Vagina (tissue), 1 donor: ENCODE data around the genes ZNF48, SEPHS2, SRCAP, PRSS36 and TRIM72.

GRCh38 chr16:30335626-30336595 lies 19.2 kb downstream of the CD2BP2 start:
- PRO-cap = no peak
- RAMPAGE, long total RNA = no peak

- PRO-cap = no peak
- RAMPAGE, long total RNA = no peak
These were observed 1.4 kb upstream of the CD2BP2 start for GRCh38 chr16:30356225-30357097.

GRCh38 chr16:30370842-30371567 lies 711 bp upstream of the TBC1D10B start:
- PRO-cap = unidirectional peak, plus-strand start at chr16:30371210; unidirectional peak, plus-strand start at chr16:30371304
- RAMPAGE, long total RNA = no peak

- PRO-cap = bidirectional peak, plus-strand start at chr16:30395489, minus-strand start at chr16:30395373
- RAMPAGE, long total RNA = no peak
These were observed at the start of gene ZNF48 for GRCh38 chr16:30395171-30395664. Gene ZNF48 (plus strand): TSS chr16:30395420.

- PRO-cap = bidirectional peak, plus-strand start at chr16:30445501, minus-strand start at chr16:30445517; bidirectional peak, plus-strand start at chr16:30446063, minus-strand start at chr16:30445874
- RAMPAGE, long total RNA = start-site peak on the minus strand at chr16:30444934-30445787, 97 reads
These were observed at the start of gene SEPHS2 for GRCh38 chr16:30444948-30445962. Gene SEPHS2 (minus strand): TSS chr16:30445874.

DNA sequence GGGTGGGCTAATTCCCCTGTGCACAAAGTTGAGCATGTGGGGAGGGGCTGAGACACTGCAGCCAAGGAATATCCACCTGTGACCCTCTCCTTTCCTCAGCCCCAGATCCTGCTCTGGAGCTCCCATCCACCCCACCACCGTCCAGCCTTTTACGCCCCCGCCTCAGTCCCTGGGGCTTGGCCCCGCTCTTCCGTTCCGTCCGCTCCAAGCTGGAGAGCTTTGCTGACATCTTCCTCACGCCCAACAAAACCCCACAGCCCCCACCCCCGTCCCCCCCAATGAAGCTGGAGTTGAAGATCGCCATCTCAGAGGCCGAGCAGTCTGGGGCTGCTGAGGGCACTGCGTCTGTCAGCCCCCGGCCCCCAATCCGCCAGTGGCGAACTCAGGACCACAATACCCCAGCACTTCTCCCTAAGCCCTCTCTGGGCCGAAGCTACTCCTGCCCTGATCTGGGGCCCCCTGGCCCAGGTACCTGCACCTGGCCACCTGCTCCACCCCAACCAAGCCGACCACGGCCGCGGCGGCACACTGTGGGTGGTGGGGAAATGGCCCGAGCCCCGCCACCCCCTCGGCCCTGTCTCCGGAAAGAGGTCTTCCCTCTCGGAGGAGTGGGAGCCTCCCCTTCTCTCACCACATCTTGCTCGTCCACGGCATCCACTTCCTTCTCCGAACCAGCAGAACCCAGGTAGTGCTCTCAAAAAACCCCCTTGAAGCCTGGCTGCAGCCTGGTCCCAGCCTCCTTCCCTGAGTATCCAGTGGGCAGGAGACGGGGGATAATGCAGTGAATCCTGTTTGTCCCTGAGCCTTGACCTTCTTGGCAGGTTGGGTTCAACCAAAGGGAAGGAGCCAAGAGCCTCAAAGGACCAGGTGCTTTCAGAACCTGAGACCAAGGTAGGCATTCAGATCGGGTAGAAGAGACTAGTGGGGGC lies 3.4 kb upstream of the FBRS start:
- PRO-cap = no peak
- RAMPAGE, long total RNA = no peak

- PRO-cap = no peak
- RAMPAGE, long total RNA = no peak
These were observed 2.2 kb downstream of the FBRS start for GRCh38 chr16:30660534-30660686.

- PRO-cap = bidirectional peak, plus-strand start at chr16:30699364, minus-strand start at chr16:30699060
- RAMPAGE, long total RNA = start-site peak on the minus strand at chr16:30699020-30699062, 13 reads
These were observed at the start of gene SRCAP for GRCh38 chr16:30698931-30699228. Gene SRCAP (plus strand): TSS chr16:30699171.

- PRO-cap = no peak
- RAMPAGE, long total RNA = start-site peak on the plus strand at chr16:30710811-30710847, 25 reads; start-site peak on the plus strand at chr16:30711000-30711063, 73 reads
These were observed 11.8 kb downstream of the SRCAP start for GRCh38 chr16:30710670-30711177.

- PRO-cap = no peak
- RAMPAGE, long total RNA = no peak
These were observed 11.3 kb upstream of the TMEM265 start for GRCh38 chr16:30728956-30729780.

- PRO-cap = no peak
- RAMPAGE, long total RNA = no peak
These were observed 903 bp upstream of the PHKG2 start for GRCh38 chr16:30747210-30747833.

- PRO-cap = no peak
- RAMPAGE, long total RNA = no peak
These were observed 799 bp downstream of the RNF40 start for GRCh38 chr16:30762801-30763440.

GRCh38 chr16:30927558-30928583 lies 4.5 kb downstream of the FBXL19 start:
- PRO-cap = no peak
- RAMPAGE, long total RNA = no peak

DNA sequence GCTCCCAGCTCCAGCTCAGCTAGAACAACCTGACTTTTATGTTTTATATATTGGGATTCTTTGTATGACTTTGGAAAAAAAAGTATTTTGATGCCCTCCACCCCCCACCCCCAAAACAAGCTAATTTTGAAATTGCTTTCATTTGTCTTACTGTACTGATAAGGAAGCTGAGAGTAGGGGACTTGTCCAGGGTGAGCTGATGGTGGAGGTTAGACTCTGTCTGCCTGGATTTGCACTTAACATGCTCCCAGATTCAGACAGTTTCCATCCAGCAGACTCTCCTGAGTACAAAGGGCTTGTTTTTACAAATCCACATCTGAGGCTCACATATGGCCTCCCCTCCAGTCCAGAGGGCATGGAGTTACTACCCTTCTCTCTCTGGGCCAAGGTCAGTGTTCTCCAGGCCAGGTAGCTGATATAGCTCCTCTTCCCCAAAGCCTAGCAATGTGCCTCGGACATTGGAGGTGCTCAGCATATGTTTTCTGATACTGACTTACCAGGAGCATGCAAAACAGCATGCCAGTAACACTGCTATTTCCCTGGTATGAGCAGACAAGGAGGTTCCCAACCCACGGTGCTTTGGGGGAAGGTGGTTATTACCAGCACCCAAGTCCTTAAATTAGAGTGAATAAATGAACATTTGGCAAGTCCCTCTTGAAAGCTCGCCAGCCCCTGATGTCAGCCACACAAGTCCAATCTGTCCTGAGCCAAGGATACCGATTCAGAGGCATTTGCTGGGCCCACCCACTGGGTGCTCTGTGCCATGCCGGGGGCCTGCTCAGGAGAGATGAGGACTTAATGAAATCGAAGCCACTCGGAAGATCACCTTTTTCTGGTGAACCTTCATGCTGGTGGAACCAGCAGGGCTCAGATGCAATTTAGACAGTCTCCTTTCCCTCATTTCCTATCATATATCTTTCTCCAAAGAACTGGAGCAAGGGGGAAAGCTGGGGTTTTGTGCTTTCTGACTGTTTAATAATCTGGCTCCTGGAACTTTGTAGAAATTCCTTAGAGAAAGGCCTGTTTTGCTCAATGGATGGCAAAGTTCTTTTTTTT lies 11.2 kb downstream of the STX1B start:
- PRO-cap = no peak
- RAMPAGE, long total RNA = no peak

GRCh38 chr16:31071509-31072535 lies 2.2 kb downstream of the ZNF668 start:
- PRO-cap = no peak
- RAMPAGE, long total RNA = no peak

DNA sequence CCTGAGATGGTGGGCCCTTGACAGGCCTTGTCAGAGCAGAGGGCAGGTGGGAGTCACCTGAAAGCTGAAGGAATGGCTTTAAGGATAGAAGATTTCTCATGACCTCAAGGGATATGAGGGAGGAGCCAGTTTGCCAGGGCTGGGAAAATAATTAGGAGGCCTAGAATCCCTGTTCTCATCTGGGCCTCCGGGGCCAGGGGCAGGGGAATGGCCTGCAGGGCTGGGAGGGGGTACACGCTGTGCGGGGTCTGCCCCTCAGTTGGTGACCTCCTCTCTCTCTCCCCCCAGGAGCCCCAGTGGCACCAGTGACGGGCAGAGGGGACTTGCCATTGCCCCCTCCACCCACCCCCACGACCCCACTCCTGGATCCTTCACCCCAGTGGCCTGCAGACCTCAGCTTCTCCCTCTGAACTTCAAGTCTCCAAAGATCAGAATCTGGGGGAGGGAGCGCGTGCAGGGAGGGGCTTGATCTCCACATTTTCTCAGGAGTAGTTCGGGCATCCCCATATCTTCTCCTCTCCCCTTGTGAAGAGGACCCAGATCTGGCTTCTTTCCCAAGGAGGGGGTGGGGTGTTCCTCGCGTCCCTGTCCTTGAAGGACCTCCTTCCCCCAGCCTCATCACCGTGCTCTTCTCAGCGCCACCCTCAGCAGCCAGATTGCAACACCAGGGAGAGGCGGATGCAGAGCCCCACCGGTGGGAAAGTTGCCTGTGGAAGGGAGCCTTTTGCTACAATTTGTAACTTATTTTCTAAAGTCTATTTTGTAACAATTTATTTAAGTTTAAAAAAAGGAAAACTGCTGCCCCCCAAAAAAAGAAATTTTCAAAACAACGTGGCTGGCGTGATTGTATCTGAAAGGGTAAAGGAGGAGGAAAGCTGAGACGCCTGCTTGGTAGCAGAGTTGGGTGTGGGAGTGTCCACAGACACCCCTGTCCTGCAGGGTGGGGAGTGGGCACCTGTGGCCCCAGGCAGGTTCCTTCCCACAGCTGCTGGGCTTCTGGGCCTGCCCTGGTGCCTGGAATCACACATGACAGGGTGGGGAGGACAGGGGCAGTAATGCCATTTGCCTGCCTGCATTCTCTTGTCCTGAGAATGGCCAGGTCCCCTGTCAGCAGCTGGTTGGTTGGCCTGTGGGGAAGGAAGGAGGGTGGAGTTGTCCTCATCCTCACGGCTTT lies 5.7 kb downstream of the PRSS53 start:
- PRO-cap = no peak
- RAMPAGE, long total RNA = no peak

GRCh38 chr16:31094025-31094293 lies 638 bp downstream of the VKORC1 start:
- PRO-cap = no peak
- RAMPAGE, long total RNA = no peak

DNA sequence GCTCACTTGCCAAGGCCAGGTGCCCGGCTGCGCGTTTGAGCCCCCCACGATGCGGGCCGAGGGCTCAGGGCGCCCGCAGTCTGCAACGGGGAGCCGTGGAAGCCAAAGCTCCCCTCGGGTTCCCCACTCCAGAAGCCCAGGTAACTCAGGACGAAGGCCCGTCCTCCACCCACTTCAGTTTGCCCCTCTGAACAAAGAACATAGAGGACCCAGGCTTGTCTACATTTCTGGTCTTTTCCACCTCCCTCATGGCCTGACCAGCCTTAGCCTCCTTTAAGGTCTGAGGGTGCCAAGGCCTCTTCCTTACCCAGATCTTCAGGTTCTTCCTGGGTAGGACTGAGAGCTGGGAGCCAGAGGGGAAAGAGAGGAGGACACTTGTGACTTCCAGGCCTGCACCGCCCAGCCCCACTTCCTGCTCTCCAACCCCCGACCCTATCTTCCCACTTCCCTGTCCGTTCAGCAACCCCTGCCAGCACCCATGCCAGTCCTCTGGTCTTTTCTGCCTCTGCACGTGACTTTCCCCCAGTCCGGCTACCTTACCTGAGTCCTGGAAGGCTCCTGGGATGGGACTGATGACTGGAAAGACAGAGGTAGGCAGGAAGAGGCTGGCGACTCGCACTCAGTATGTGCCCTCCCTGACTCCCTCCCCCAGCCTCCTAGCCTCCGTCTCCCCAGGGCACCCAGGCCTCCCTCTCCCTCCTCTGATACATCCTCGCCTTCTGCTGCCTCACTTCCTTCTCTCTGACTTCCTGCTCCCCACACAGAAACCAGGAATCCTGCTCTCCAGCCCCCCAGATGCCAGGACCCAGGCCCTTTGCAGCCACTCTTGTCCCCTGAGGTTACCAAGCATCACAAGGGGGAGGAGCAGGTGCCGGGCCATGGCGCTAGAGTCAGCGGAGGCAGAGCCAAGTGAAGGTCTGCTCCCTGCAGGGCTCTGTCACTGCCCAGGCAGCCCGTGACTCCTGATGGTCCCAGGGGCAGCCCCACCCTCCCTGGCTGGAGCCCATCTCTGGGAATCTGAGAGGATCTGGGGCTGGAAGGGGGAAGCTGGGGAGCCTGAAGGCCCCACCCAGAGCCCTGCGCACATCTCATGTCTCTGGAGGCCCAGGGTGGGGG lies at the start of gene PRSS36:
PRSS36 (minus strand) TSS at position 911 of the 1,116 bp plus-strand sequence.
- PRO-cap = unidirectional peak, plus-strand start at position 443 of the sequence
- RAMPAGE, long total RNA = no peak

DNA sequence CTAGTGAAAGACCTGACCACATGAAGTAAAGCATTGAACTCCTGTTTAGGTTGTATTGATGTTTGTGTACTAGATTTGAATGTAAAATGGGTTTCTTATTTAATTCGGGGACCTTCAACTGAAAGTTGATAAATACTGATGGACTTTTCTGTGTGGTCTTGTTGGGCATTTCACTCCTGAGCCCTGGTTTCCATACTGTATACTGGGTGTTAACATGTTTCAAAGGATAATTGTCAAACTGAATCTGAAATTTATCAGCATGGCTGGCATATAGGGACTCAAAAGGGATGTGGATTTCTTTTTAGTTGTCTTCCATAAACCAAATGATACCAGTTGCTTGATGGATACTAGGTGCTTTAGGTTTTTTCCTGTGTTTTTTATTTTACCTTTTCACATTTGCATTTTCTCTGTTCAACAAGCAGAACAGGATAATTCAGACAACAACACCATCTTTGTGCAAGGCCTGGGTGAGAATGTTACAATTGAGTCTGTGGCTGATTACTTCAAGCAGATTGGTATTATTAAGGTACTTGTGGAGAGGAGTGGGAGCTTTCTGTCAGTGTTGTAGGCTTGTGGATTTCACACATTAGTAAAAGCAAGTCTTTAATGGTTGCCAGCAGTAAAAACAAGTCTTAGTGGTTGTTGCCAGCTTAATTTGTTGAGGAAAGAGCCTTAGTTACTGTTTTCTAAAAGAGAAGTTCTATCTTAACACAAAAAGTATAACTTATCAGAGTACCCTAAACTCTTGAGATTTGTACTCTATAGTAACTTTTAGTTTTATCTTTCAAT lies 9.0 kb downstream of the FUS start:
- PRO-cap = no peak
- RAMPAGE, long total RNA = no peak

DNA sequence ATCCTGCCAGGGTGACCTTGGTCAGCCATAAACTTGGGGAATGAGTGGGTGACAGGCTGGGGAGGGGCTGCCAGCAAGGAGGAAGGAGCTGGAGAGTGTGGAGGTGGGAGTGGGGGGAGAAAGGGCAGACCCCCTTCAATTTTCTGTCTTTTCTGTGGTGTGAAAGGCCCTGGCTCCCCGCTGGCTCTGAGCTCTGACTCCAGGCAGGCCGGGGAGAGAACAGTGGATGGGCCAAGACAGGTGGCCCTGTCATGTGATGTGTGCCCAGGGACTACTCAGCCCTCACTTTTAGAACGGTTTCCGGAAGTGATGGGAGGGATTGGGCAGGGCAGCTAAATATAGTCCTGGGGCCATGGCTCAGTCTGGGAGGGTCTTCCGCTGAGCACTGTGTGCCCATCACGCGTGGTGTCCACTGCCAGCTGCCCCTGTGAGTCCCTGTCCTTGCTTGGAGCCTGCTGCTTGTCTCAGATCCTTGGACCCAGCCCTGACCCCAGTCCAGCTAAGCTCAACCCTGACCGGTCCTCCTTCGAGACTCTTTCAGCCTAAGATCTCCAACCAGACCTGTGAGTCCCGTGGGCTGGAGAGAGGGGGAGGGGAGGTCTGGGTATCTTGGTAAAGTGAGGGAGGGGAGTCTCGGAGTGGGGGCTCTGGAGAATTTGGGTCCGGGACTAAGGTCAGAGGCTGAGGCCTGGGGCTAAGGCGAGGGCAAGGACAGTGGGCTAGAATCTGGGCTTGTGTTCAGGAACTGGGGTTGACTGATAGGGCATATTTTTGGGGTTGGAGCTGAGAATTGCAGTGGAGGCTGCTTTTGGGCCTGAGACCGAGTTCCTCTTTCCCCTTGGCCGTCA lies at the start of gene TRIM72:
TRIM72 (plus strand) TSS at position 385 of the 848 bp plus-strand sequence.
- PRO-cap = no peak
- RAMPAGE, long total RNA = no peak